Gastrocnemius medialis (tissue), 3 donors: ENCODE measurements around a stretch of chr2.

- PRO-cap: no peak
- RAMPAGE, long total RNA, 3 experiments: no peak in any of the 3 experiments
These were observed 31.7 kb downstream of the SPP2 start for GRCh38 chr2:234081929-234082930.

- PRO-cap: bidirectional peak, plus-strand start at chr2:234252225, minus-strand start at chr2:234251933
- RAMPAGE, long total RNA, 3 experiments: no peak in any of the 3 experiments
These were observed 201.3 kb downstream of the SPP2 start for GRCh38 chr2:234251736-234252323.

- PRO-cap: no peak
- RAMPAGE, long total RNA, 3 experiments: no peak in any of the 3 experiments
These were observed 219.3 kb downstream of the SPP2 start for GRCh38 chr2:234269746-234270276.

DNA sequence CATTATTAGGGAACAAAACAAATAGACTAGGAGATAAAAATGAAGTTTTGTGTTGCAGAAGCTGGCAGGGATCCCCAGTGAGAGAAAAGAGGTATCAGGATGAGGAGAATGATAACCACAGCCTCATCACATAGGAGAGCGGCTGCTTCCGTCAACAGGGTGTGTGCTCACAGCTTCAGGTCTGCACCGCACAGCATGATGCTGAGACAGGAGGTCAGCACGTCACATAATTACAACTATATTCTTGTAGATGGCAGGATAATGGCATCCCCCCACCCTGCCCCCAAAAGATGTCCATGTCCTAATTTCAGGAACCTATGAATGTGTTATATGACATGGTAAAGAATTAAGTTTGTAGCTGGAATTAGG lies 74.0 kb downstream of the ARL4C start:
- PRO-cap: no peak
- RAMPAGE, long total RNA, 3 experiments: no peak in any of the 3 experiments

GRCh38 chr2:234423261-234423671 lies 73.6 kb downstream of the ARL4C start:
- PRO-cap: no peak
- RAMPAGE, long total RNA, 3 experiments: no peak in any of the 3 experiments

DNA sequence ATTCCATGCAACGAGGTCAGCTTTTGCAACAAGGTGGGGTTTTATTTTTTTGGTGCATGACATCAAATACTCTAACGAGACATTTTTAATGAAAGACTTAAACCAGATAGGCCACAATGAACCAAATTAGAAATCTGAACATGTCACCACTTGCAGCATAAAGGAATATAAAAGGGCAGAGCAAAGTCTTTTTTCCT lies 2.4 kb downstream of the ARL4C start:
- PRO-cap: no peak
- RAMPAGE, long total RNA, 3 experiments: no peak in any of the 3 experiments

DNA sequence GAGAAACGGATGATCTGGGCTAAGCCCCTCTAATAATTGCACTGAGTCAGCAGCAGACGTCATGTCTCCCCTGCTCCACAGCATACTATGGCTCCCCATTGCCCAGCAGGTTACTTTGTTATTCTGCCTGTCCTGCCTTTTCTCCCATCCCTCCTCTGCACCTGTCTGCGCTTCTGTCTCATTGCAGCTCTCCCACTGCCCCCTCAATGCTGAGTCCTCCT lies 39.4 kb upstream of the ARL4C start:
- PRO-cap: no peak
- RAMPAGE, long total RNA, 3 experiments: no peak in any of the 3 experiments

- PRO-cap: no peak
- RAMPAGE, long total RNA, 3 experiments: no peak in any of the 3 experiments
These were observed 181.9 kb upstream of the SH3BP4 start for GRCh38 chr2:234769734-234770423.

GRCh38 chr2:234956341-234956576 lies 4.4 kb downstream of the SH3BP4 start:
- PRO-cap: no peak
- RAMPAGE, long total RNA, 3 experiments: no peak in any of the 3 experiments

DNA sequence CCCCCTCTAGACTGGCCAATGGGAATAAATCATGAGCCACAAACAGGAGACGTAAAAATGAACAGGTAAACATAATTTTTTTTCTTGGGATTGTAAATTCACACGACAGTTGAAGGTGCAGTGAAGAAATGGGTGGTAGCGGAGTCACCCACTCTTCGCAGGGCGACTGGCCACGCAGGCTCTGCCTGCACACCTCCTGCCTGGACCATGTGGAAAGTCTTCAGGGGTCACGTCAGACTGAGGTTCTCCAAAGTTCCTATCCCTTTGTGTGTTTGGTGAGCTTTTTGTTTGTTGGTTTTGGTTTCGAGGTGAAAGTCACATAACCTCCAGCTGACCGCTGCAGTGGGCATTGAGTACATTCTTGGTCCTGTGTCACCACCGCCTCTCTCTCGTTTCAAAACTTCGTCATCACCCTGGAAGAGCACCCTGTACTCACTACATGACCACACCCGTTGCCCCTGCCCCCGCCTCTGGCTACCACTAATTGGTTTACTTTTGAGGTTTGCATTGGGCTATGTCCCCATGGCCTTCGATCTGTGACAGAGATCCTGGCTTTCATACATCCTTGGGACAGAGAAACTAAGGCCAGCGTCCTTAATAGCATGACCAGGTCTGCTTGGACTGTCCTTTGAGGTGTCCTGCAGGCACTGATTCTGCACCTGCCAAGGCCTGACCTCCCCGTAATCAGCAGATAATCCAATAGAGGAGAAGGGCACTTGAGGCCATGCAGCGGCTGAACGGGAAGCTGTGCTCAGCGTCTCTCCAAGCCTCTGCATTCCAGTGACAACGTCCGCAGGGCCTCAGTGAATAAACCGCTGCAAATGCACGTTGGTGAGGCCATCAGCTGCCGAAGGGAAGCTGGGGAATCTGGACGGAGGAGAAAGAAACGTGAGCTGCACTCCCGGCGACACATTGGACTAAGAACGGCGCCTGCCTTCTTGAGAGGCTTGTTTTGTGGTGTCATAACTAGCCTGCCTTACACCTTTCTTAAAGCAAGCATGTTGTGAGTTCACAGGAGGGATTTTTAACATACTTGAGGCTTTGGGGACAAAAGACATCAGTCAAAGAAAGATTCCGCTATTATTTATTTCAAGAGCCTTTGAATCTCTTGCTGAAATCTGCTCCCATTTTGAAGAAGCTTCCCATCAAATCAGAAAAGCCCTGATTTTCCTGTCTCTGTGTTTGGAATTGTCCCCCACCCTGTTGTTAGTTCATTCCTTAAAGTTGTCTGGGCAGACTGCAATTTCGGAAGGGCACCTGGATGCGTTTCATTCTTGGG lies 46.9 kb downstream of the SH3BP4 start:
- PRO-cap: unidirectional peak, plus-strand start at position 898 of the sequence
- RAMPAGE, long total RNA, 3 experiments: no peak in any of the 3 experiments

- PRO-cap: no peak
- RAMPAGE, long total RNA, 3 experiments: no peak in any of the 3 experiments
These were observed 107.5 kb upstream of the AGAP1 start for GRCh38 chr2:235386349-235386682.

GRCh38 chr2:235432588-235433579 lies 61.0 kb upstream of the AGAP1 start:
- PRO-cap: unidirectional peak, plus-strand start at chr2:235433487
- RAMPAGE, long total RNA, 3 experiments: no peak in any of the 3 experiments

DNA sequence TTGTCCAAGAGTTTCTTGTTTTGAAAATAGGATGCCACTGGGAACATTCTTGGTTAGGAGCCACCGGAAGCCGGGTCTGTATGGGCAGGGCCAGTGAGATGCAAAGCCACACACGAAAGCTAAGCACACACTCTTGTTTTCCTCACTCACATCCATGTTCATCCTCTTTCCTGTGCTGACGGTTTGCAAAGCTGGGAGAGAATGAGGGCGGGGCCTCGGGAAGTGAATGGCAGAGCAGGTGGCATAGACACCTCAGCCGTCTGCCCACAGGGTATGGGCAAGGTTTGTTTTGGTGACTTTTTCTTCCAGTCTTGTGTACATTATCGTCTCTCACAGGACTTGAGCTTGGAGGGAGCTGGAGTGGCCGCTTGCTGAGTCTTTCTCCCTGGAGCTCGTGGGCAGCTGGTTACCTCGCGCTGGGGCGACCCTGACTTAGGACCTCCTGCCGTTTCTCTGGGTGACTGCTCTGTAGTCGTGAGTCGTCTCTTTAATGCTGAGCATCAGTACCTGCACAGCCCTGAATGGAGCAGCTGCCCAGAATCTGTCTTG lies 12.8 kb downstream of the AGAP1 start:
- PRO-cap: no peak
- RAMPAGE, long total RNA, 3 experiments: no peak in any of the 3 experiments

DNA sequence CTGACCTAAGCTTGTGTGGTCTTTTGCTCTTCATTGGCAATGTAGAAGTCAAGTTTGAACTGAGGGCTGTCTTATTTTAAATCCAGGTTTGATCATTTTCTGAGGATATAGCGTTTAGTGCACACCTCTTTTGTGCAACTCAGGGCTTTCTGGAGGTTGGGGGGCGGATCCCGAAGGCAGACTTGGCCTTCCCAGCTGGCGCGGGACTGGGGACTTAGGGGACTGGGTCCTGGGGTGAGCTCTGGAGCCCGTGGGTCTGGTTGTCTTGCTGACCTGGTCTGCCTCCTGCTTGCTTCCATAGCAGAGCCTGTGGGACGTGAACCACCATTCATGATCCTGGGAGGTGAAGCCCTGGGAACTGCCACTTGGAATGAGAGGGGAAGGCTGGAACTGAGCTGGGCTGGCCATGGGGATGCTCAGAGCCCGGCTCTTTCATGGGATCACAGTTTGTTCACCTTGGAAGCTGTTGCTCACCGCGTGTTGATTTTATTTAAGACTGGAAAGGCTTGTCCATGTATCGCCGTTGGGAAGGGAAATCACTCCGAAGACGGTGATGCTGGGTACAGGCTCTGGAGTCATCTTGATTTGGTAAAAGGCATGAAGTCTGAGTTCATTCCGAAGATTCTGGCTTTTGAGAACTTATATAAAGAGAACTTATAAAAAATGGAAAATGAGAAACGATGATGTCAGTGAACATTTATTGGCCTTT lies 63.2 kb downstream of the AGAP1 start:
- PRO-cap: no peak
- RAMPAGE, long total RNA, 3 experiments: no peak in any of the 3 experiments

DNA sequence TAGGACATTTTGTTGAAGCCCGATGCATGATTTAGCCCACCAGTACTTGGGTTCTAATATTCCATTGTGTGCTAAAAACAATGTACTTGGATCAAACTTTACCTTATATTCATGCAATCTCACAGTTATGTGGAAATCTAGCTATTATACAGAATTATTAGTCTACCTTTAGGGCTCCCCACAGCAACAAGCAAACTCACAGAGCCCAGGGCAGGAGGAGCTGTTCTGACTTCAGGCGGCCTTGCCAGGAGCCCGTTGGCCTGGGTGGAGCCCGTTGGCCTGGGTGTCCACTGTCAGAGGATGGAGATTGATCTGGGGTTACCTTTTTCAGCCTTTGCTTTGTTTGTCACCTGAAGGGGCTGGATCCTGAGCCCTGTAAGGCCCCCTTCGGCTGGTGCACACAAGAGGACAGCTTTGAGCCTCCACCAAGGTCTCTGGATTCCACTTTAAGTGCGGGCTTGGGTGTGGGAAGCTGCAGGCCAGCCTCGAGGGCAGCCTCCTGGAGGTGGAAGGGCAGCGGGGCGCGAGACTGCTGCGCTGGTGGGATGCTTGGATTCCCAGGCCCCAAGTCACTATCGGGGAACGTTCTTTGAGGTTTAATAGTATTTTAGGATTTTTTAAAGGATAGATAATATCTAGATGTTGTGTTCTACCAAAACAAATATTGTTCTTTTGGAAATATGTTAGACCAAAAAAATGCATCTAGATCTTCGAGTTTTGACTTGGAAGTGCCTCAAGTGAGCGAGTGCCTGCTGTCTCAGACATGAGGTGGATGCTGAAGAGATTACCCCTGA lies 113.6 kb downstream of the AGAP1 start:
- PRO-cap: no peak
- RAMPAGE, long total RNA, 3 experiments: no peak in any of the 3 experiments

- PRO-cap: no peak
- RAMPAGE, long total RNA, 3 experiments: no peak in any of the 3 experiments
These were observed 185.8 kb downstream of the AGAP1 start for GRCh38 chr2:235679577-235680078.

DNA sequence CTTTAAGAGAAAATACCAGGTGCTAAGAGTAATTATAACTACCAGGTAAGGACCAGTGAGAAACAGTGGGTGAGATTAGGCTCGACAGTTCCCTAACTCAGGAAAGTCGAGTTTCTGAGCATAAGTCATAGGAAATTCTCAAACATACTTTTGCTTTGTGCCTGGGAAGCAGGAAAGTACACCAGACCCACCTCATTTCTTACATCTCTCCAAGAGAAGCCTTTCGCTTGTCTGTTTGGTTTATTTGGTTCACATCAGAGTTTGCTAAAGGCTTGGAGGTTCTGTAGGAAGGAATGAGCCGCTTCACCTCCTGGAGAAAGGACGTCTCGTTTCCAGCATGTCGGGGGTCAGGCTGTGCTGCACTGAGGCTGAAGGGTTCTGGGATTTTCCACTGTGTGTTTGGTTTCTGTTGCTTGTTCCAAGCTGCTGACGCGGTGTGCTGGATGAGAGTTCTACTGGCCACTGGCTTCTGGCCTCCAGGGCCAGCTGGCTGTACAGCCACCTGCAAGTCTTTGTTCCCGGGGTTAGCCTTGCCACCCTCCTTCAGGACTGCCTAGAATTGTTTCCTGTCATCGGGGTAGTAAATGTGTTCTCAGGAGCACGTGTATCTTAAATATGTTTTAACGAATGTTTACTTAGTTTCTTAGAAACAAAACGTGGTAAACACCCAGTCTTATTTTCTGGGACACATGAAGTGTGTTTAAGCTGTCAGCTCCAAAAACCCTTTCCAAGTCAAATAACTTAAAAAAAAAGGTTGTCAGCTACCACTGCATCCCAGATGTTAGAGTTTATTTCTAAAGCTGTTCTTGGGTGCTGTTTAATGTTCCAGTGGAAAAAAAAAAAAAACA lies 231.1 kb downstream of the AGAP1 start:
- PRO-cap: no peak
- RAMPAGE, long total RNA, 3 experiments: no peak in any of the 3 experiments

DNA sequence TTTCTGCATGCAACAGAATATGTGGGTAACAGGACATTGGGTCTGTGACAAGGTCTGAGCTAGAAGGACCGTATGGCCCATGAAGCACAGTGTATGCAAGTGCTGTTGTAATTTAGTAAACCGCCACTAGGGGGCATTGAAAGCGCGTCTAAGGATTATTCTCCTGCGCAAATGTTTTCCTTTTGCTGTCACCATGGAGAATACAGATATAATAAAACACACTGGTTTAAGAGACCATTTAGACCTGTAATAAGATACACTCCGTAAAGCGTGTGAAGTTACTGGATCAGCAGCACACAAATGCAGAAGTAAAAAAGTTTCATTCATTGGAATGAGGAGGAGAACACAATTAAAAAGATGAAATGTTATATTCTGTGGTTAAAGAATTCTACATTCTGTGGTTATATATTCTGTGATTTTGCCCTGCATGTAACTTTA lies 272.4 kb downstream of the AGAP1 start:
- PRO-cap: no peak
- RAMPAGE, long total RNA, 3 experiments: no peak in any of the 3 experiments

GRCh38 chr2:235807084-235807970 lies 313.5 kb downstream of the AGAP1 start:
- PRO-cap: no peak
- RAMPAGE, long total RNA, 3 experiments: no peak in any of the 3 experiments

- PRO-cap: no peak
- RAMPAGE, long total RNA, 3 experiments: no peak in any of the 3 experiments
These were observed 222.5 kb downstream of the GBX2 start for GRCh38 chr2:235945607-235946158.